Mesenchymal stem cell of the bone marrow (primary cell): ENCODE measurements around a stretch of chr17.

- CAGE, long polyA plus RNA = no peak
Measured at GRCh38 chr17:59838460-59839015, 54.2 kb downstream of the TUBD1 start.

DNA sequence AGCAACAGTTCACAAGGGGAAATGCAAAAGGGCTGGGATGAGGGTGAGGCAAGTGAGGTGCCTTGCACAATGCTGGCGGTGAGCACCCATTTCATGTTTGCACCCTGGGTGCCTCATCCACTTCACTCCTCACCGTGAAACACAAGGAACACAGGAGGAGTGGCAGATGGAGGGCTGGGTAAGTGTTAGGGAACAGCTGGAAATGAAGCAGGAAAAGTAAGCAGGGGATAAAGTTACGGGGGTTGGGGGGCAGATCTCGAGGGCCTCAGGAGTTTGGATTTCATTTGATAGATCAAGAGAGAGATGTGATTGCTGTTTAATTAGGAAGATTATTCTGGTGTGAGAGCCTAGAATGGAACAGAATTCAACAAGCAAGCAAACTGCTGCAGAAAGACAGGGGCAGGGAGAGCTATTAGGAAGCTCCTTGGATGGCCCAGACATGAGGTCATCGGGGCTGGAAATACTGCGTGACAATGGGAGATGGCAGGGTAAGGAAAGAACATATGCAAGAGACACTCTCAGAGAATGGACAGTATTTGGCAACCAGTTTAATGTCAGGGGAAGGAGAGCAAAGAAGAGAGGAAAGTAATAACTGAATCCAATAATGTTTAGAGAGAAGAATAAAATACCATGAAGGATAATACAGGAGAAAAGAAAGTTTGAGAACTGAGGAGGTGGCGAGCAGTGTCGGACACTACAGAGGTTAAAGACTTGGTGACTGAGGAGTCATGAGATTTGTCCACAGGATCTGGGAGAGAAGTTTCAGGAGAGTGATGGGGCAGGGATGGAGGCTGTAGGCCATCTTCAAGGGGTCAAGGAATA, 8.4 kb upstream of the HEATR6 start:
- CAGE, long polyA plus RNA = no peak

- CAGE, long polyA plus RNA = no peak
Measured at GRCh38 chr17:60153779-60154653, 4.2 kb downstream of the CA4 start.

- CAGE, long polyA plus RNA = no peak
Measured at GRCh38 chr17:60342056-60342996, 49.6 kb downstream of the USP32 start.

DNA sequence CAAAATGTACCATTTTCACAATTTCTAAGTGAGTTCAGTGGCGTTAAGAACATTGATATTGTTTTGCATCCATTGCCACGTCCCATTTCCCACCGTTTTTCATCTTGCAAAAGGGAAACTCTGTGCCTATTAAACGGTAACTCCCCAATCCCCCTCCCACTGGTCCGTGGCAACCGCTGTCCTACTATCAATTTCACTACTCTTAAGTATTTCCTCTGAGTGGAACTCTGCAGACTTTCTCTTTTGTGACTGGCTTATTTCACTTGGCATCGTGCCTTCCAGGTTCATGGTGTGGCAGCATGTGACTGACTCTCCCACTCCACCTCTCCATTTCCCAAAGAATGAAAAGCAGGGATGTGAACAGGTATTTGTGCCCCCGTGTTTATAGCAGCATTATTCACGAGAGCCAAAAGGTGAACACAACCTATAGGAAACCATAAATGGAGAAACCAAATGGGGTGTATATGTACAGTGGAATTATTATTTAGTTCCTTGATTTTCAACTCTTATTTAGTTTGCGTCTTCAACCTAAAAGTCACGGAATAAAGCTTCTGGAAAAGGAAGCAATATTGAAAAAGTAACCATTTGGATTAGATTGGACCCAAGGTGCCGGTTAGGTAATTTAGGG, 1.2 kb upstream of the USP32 start:
- CAGE, long polyA plus RNA = no peak

GRCh38 chr17:60602338-60602735, 2.3 kb downstream of the PPM1D start:
- CAGE, long polyA plus RNA = no peak

DNA sequence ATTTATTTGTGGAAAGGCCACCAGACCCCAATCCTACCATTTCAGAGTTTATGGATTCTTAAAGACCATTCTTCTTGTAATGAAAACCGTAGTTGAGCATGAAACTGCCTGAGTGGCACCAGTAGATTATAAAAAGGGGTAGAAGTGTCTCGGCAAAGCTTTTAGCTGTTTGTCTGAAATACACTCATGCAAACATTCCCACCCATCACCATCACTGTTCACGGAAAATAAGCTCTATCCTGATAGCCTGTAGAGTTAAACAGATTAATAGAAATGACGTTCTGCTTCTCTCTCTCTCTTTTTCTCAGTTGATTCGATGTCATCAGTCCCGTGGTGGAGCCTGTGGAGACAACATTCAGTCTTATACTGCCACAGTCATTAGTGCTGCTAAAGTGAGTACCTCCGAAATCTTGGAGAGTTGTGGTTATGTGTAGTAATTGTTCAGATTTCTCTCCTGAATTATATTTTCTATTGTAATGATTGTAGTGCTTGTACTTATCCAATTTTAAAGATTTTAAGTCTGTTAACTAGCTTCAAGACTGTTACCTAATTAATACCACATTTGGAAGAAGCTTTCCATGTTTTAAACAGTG, 224.8 kb downstream of the BCAS3 start:
- CAGE, long polyA plus RNA = no peak

DNA sequence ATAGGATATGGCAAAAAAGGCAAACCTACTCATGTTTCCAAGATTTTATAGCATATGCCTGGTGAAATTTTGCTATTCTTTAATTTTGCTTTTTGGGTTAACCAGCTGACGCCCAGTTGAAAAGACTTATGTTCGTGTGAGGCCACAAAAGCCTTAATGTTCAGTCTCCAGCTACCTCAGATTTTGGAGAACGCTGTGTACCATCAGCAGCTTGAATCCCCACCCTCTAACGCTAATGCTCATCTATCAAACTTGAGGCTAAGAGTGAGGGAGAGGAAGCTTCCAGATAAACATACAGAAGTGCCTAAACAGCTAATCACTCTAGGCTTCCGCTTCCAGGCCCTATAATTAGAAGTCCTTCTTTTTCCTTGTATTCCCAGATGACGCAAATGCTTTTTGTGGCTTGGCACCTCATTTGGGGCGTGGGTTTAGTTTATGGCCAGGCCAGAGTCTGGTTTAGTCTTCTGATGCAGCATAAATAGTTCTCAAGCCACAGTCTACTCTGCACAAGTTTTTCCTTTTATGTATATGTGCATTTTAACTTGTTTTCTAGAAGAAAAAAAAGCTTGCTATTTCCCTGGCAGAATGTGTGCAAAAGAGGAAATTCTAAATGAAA, 263.3 kb downstream of the BCAS3 start:
- CAGE, long polyA plus RNA = no peak

DNA sequence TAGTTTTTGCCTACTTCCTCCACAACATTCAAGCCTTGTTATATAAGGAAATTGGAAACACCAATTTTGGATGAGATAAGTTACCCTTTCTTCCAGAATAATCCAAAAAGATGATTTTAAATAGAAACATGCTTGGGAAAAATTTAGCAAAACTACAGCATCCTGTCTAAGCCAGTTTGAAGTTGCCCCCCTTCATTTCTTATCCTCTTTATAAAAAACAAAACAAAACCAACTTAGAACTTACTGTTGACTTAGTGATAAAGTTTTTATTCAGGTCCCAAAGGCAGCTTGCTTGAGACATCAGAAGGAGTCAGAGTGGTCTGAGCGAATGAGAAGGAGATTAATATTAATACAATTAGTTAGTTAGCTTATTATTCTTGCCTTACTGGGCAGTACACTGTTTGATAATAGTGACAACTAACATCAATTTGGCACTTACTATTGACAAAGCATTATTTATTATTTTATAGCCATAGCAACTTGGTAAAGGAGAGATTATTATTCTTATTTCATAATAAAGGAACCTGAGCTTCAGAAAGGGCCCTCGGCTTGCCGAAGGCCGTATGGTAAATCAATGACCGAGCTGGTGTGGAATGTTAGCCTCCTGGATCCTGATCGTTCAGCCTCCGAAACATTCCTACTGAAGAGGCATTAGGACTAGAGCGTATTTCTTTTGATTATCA, 199.6 kb upstream of the TBX2 start:
- CAGE, long polyA plus RNA = no peak

DNA sequence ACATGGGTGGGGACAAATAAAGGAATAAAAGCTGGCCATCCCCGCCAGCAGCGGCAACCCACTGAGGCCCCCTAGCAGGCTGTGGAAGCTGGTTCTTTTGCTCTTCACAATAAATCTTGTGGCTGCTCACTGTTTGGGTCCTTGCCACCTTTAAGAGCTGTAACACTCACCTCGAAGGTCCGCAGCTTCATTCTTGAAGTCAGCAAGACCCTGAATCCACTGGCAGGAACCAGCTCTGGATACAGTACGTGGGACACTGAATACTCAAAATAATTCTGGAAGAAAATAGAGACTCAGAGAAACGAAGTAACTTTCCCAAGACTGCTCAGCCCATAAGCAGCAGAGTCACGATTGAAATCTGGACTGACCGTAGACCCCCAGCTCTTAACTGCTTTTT, 162.2 kb upstream of the TBX2 start:
- CAGE, long polyA plus RNA = no peak

DNA sequence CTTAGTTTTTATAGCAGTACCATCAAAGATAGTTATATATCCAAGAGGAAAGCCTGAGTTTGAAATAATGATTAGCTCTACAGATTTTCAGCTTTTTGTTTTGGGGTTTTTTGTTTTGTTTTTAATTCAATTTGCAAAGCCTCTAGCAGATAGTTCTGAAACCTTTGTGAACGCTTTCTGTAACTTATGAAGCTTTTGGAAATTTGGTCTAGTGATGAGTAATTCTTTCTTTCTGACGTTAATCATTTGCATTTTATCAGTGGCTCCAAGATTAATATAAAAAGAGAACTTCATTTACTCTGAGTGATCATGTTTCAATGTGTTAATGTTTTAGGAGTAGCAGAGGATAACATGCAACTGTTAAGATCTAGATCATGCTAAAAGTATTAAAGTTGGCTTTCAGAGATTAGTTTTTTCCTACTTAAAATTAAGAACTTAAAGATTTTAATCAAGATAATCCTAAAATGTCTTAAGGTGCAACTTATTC, 160.3 kb upstream of the TBX2 start:
- CAGE, long polyA plus RNA = no peak

DNA sequence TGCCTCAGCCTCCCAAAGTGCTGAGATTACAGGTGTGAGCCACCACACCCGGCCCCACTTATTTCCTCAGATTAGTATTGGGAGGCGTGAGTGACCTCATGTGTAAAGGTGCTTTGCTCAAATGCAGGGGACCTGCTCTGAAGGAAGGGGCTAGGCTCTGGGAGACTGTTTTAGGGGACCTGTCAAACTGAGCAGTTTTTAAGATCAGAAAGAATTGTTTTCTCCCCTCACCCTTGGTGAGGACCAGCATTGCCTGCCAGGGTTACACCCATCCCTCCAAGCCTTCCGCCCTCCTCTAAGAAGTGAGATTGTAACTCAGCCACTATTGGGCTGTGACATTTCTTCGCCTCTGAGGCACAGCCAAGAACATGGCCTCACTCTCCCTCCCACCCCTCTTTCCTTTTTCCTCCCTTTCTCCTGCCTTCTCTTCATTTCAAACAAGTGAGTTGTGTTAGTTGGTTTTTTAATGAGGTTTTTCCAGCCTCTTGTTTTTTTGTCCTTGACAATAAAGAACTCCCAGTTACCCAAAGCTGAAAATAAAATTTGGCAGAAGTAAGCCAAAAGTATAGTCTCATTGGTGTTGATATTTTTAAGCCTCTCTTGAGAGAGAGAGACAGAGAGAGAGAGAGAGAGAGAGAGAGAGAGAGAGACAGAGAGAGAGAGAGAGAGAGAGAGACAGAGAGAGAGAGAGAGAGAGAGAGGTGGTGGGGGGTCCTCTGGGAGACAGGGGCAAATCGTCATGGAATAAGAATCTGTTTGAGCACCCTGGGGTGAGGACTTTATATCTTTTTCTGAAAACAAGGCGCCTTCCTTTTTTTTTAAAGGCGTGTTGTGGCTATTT, 77.2 kb upstream of the TBX2 start:
- CAGE, long polyA plus RNA = no peak

GRCh38 chr17:61356319-61357005, 43.2 kb upstream of the TBX2 start:
- CAGE, long polyA plus RNA = no peak

GRCh38 chr17:61457965-61458503, 5.8 kb downstream of the TBX4 start:
- CAGE, long polyA plus RNA = no peak

- CAGE, long polyA plus RNA = no peak
Measured at GRCh38 chr17:61672846-61673523, 82.0 kb upstream of the NACA2 start.

DNA sequence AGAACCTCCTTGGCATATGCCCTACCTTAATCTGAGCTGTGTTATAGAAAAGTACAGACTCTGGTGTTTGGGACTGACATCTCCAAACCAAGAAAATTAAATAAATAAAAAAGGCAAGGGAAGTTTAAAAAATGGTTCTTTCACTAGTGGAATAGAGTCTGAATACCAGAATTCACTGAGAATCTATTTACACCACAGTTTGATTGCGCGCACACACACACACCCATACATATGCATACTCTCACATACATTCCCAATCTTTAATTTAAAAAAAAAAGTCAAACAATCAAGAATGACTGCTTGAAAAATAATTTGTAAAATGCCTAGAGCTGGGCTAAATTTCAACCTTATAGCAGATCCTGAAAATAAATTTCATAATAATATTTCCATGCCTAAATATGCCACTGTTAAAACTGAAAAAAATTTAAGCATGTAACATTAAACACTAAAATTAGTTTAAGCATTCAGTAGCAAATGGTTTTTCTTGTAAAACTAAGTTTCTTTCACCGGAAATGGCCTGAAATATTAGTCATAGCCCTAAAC, 17.3 kb upstream of the INTS2 start:
- CAGE, long polyA plus RNA = no peak

GRCh38 chr17:61980518-61981008, 52.8 kb upstream of the INTS2 start:
- CAGE, long polyA plus RNA = no peak

DNA sequence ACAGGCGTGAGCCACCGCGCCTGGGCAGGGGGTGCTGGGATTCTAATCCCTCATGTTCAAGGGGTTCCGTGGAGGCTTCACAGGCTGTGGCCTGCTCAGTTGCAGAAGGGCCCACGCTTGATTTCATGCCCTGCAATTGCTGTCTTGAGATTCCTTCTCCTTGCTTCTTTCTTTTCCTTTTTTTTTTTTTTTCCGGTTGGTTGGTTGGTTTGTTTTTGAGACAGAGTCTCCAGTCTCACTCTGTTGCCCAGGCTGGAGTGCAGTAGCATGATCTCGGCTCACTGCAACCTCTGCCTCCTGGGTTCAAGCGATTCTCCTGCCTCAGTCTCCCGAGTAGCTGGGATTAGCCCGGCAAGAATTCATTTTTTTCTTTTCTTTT, 19.0 kb upstream of the TLK2 start:
- CAGE, long polyA plus RNA = no peak

DNA sequence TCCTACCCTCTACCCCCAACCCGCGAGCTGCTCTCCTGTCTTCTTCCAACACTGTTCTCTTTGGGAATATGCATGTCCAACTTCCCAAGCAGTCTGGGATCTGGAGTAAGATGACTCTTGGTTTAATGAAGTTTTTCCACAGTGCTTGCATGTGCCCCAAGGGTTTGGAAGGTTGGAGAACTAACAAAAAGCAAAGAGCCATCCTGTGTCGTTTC, 1.4 kb upstream of the TLK2 start:
- CAGE, long polyA plus RNA = no peak

DNA sequence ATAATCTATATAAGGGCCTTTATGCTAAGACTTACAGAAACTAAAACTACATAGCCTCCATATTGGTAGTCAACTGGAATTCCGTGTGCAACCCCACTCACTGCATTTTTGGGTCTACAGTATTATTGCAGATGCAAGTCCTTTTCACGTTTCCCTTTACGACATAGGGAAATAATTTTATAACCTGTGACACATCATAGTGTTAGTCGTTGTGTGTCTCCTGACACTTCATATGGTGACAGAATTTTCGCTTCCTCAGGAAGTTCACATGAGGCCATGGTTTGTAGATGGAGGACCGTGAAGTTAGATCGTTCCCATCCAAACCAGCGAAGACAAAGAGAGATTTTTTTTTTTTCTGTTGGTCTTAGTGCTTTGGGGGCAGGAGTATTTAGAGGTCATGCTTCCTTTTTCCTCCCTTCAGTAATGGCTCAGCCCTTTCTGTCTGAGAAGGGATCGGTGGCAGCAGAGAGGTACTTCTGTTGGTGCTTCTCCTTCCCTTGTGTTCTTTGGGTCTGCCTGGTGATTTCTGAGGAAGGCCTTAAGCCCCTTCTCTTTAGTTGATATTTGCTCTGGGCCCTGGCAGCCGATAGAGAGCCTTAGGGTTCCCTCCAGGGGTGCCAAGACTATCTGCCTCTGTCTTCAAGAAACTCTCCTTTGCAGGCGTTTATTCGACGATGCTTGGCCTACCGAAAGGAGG, 15.6 kb upstream of the MRC2 start:
- CAGE, long polyA plus RNA = no peak